Neutrophil (primary cell): ENCODE results near the gene HAO1.

- PRO-cap: no peak
Measured at GRCh38 chr20:5126298-5126643, 537 bp upstream of the CDS2 start.

GRCh38 chr20:5529556-5529946, 81.3 kb downstream of the GPCPD1 start:
- PRO-cap: no peak

DNA sequence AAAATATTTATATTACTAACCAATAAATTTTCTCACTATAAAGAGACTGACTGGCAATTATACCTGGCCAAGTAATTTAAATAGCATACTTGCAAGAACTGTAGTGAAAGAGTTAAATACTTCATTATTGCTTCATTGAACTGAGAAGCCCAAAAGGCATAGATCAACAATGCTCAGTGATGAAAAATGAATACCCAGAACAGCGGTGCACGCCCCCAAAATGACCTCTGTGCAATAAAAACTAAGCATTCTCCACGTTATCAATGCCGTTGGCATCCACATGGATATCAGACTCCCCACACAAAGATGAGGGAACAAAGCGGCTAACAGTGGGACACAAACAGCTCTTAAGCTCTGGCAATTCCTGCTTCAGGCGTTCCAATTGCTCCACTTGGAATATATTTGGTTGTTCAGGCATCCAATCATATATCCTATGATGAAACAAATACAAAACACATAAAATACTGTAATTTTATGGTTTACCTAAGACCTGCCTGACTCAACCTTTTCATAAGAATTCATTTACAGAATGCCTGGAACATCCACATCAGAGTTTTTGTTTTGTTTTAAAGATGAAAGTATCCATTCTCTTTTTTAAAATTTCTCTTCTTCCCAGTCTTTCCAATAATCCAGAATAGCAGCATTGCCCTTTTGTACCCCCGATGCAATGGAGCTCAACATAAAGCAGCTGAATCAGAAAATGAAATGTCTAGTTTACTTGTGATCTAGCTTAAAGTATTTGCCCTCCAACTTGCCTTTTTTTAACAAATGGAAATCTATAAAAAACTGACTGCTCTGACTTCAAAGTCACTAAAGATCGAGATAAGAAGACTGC, 63.2 kb downstream of the GPCPD1 start:
- PRO-cap: no peak

DNA sequence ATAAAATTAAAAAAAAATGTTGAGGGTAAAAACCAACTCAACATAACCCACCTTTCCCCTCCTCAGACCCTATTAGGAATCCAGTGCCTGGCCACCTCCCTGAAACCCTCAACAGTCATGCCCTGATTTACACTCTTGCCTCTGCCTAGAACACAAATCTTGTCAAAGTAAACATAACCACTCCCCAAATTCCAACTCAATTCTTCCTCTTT, 58.7 kb downstream of the GPCPD1 start:
- PRO-cap: no peak

- PRO-cap: no peak
Measured at GRCh38 chr20:5572711-5573385, 38.0 kb downstream of the GPCPD1 start.

GRCh38 chr20:5650360-5650979, 39.7 kb upstream of the GPCPD1 start:
- PRO-cap: no peak

DNA sequence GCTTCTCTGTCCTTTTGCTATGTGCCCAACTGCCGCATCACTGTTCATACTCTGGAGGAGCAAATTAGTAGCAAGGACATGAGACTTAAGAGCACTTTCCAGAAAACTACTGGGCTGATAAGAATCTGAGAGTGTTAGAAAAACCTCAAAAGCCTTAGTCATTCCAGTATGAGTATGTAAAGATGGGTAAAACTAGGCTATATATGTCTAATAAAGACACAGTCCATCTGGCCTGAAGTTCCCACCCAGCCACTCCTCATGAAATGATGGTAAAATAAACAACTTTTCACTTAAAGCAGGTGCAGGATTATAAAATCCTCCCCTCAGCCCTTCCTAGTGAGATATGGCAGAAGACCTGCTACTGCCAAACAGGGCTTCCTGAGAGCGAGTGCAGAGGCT, 30.7 kb downstream of the SHLD1 start:
- PRO-cap: no peak

DNA sequence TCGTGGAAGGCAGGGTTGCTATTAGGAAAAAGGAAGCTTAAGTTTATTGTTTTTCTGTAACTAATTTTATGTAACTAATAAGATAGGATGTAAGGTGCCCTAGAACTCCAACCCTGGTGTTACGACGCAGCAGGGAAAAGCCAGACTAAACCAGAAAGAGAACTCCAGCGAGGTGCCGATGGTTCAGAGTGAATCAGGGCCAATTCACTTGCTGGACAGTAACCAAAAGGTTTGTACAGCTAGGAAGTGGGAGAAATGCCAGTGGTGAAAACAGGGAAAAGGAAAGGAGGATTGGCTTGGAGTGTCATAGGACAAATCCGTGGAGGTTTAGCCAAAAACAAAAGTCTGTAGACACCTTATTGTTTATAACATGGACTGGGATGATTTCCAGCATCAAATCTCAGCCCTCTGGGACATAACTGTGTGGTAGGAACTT, 62.2 kb upstream of the CHGB start:
- PRO-cap: no peak

- PRO-cap: no peak
Measured at GRCh38 chr20:6041753-6042276, 12.0 kb downstream of the LRRN4 start.

DNA sequence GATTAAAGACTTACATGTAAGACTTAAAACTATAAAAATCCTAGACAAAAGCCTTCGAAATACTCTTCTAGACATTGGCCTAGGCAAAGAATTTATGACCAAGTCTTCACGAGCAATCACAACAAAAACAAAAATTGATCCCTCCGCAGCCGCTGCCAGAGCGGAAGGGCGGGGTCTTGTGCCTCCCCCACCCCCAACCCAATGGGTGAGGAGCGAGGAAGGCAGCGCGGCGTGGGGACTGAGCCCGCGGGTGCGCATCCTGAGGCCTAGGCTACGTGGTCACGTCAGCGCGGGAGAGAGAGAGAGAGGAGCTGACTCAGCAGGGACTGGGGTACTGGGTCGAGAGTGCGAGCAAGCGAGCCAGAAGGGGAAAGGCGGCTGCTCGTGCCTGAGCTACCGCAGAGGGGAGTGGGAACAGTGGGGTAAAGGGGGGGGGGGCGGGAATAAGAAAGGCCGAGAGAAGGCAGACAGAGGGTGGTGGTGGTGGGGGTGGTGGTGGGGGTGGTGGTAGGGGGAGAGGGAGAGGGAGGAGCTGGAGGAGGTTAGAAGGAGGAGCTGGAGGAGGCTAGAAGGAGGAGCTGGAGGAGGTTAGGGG, 90.1 kb upstream of the FERMT1 start:
- PRO-cap: no peak

DNA sequence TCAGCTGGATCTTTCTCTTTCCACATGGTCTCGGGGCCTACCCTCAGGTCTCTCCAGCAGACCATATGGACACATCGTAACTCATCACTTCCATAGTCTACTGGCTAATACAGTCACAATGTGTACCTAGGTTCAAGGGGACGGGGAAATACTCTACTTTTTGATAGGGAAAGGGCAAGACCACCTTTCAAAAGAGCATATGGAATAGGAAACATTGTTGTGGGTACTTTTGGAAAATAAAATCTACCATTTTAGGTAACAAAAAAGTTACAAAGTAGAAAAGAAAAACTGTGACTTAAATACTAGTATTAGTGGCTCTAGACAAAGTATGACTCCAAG, 169.8 kb upstream of the FERMT1 start:
- PRO-cap: no peak

DNA sequence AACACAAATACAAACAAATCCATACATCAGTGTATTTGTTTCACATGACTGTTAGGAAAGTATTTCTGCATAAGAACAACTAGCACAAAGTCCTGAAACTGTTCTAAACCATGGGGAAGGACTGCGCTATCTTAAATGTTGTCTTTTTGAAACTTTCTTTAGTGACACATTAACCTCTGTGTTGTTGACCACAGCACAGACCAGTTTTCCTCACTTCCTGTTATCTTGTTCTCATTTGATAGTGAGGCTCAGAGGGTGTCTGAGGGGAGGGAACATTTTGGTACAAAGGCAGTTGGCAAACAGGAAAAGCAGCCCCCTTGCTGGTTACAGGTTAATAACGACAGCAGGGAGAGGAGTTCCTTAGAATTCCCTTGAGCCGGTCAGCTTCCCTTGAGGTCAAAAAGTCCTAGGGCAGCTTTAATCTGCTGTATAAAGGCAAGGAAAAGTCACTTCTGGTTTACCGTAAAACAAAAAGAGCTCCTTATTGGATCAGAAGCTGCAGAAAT, 143.5 kb upstream of the BMP2 start:
- PRO-cap: no peak

DNA sequence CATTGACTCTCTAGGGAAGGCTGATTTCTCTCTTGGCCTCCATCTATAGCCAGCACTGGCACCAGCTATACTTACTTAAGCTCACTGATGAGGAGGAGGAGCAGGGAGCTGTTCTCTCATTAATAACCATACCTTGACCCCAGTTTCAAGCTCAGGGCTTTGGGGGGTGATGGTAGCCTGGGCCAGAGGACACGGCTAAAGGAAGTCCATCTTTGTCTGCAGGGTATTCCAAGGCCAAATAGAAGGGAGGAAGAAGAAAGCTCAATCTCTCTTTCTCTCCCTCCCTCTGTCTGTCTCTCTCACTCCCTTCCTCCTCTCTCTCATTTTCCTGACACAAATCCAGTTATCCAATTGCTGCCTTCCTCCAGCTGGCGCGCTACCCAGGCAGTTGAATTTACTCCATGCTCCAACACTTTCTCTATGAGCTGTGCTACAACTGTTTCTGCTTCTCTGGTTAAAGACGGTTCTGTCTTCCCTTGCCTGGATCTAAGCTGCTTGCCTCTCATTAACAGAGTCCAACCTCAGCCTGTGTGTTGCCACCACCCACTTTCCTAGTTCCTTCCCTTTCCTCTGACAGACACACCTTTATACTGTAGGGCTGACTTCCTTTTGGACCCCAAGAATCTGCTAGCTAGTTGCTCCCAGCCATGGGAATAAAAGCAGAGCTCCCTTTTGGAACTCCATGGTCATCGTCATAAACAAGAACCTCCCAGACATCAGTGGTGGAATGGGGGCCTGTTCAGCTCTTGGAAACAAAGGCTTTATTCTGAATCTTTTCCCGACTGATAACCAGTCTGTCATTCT, 31.6 kb upstream of the BMP2 start:
- PRO-cap: no peak

GRCh38 chr20:7940101-7940804, at the start of gene HAO1:
Gene HAO1 (minus strand): TSS chr20:7940458.
- PRO-cap: no peak

DNA sequence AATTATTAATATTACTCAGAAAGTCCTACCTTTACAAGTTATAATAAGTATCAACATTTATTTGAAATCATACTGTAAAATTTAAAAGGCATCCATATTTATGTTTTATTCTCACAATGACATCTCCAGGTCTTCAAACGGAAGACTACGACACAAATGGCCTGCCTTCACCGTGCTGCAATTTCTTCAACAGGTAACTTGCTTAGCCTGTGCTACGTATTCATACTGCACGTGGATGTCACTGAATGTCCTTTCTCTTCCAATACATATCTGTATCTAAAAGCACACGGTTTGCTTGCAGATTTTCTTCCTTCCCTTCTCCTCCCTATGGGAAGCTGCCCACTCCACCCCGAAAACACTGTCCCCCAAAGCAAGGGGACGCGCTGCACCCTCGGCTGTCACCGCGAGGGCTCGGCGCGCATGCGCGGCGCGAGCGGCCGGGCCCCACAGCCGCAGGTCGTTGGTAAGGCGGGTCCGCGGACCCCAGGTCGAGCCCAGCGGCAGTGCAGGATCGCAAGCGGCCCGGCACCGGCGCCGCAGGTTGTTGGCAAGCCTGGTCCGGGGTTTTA, 713 bp downstream of the TMX4 start:
- PRO-cap: no peak

GRCh38 chr20:8202649-8203391, 70.8 kb downstream of the PLCB1 start:
- PRO-cap: no peak

GRCh38 chr20:9067374-9068198, 1.3 kb upstream of the PLCB4 start:
- PRO-cap: no peak

- PRO-cap: no peak
Measured at GRCh38 chr20:9112955-9113625, 44.2 kb downstream of the PLCB4 start.

GRCh38 chr20:9356769-9357092, 157.7 kb upstream of the LAMP5 start:
- PRO-cap: no peak

DNA sequence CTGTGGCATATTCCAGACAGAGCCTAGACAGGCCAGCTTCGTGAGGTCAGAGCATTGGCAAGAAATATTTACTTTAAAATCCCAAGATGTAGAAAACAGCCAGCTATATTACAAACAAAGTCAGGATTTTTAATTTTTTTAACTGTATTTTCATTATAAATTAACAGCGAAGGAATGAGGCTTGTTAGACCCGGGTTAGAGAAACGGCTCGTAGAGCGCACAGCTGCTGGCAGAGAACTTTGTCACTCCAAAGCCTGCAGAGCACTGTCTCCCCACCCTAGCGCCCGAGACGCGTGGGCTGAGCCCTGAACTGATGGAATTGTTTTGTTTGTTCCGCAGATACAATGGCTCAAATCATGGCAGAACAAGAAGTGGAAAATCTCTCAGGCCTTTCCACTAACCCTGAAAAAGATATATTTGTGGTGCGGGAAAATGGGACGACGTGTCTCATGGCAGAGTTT, 754 bp downstream of the LAMP5 start:
- PRO-cap: no peak